HGPS cell (cell line): ENCODE measurements around a stretch of chr2.

DNA sequence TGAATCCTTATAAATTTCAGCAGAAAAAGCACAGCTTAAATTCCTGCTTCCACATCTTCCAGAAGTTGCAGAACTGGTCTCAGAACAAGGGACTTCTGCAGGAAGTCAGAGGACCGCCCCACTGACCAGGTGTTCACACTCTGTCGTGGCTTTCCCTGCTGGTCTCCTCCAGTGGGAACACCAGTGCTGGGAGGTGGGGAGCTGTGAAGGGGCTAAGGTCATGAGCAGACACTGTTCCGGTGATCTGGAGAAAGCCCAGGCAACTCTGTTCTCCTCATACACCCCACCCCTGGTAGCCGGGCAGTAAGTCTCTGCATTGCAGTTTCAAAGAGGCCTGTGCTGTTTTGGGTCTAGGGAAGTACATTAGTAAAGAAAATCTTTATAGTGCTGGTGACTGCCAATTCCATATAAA is 3.4 kb downstream of the FAM110C start:
- RRBS, result 49% methylated on average over 2 of the region's 4 CpGs

- RRBS, result no CpG with 5 or more reads among the region's 4 CpGs
Observed at GRCh38 chr2:180162-180787, 83.6 kb downstream of the SH3YL1 start.

GRCh38 chr2:285558-286344 is 2.1 kb downstream of the ALKAL2 start:
- RRBS, result no CpG with 5 or more reads among the region's 8 CpGs

- RRBS, result no CpG with 5 or more reads among the region's 16 CpGs
Observed at GRCh38 chr2:545609-546153, 131.5 kb downstream of the TMEM18 start.

GRCh38 chr2:634524-634974 is 42.7 kb downstream of the TMEM18 start:
- RRBS, result no CpG with 5 or more reads among the region's 9 CpGs

- RRBS, result no CpG with 5 or more reads among the region's 11 CpGs
Observed at GRCh38 chr2:672992-673473, 4.2 kb downstream of the TMEM18 start.

GRCh38 chr2:674571-675609 is 2.3 kb downstream of the TMEM18 start:
- RRBS, result no CpG with 5 or more reads among the region's 17 CpGs

- RRBS, result 83% methylated on average over 1 of the region's 16 CpGs
Observed at GRCh38 chr2:855084-855734, 95.4 kb upstream of the SNTG2 start.

- RRBS, result no CpG with 5 or more reads among the region's 12 CpGs
Observed at GRCh38 chr2:1613596-1614332, 130.6 kb downstream of the PXDN start.

DNA sequence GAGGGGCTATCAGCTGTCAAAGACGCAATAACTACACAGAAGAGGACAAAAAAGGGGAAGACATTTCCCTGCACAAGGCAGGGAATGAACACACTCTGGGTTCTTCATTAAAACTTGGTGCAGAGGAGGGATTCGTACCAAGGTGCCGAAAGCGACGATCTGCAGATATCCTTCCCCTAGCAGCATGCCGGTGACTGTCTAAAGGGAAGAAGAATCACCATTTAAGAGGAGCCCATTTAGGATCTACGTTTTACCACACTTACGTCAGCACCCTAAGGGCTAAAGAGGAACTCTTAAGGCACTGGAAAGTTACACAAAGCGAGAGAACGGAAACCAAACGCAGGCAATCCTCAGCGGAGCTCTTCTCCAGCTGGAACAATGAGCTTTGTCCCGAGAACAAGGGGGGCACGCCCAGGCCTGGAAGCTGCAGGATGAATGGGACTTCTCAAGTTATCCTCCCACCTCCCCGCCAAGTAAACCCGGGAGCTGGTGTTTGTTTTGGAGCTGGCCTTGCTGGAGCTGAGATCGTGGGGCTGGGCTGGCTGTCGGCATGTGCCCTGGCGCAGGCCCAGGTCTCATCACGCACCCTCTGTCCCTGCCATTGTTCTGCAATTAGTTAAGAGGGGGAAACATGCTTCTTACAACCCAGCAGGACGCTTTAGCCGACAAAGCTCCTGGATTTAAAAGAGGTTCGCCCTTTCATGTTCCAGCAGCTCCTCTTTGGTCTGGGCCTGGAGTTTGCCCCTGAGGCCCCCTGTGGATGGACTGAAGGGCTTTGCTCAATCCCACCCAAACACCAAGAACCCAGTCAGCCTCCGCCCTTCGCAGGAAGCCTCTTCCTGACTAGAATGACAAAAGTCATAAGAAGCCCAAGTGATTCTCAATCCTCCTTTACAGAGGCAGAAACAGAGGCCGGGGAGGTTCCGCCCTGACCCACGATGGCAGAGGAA is 36.4 kb downstream of the PXDN start:
- RRBS, result no CpG with 5 or more reads among the region's 28 CpGs

GRCh38 chr2:1828443-1829084 is 84.2 kb upstream of the PXDN start:
- RRBS, result no CpG with 5 or more reads among the region's 6 CpGs

- RRBS, result no CpG with 5 or more reads among the region's 6 CpGs
Observed at GRCh38 chr2:1990724-1991093, 246.4 kb upstream of the PXDN start.

DNA sequence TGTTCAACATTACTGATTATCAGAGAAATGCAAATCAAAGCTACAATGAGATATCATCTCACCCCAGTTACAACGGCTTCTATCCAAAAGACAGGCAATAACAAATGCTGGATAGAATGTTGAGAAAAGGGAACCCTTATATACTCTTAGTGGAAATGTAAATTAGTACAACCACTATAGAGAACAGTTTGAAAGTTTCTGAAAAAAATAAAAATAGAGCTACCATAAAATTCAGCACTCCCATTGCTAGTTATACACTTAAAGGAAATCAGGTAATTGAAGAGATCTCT is 81.2 kb downstream of the MYT1L start:
- RRBS, result no CpG with 5 or more reads among the region's 1 CpG

DNA sequence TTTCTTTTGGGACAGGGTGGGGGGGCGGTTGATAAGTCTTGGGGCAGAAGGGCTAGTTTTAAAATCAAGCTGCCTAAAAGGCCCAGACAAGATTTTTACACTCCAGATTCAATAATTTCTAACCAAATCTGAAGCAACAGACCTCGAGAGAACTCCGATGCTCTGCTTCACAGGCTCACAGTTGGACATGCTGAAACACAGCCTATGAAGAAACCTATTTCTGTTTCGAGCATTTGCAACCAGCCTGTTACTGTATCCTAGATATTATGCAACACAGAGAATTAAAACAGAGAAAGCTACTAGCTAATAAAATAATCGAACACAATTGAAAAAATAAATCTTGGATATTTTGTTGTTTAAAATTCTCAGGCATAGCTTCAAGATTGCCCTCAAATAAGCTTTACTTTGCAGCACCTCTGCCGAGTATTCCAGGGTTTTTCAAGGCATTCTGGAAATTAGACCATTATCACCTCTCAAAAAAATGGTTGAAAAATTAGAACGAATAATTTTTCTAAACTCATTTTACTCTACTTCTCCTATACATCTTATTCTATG is 1.4 kb upstream of the MYT1L start:
- RRBS, result no CpG with 5 or more reads among the region's 7 CpGs

- RRBS, result no CpG with 5 or more reads among the region's 11 CpGs
Observed at GRCh38 chr2:3300441-3301018, 77.1 kb downstream of the EIPR1 start.

GRCh38 chr2:3303442-3304080 is 74.1 kb downstream of the EIPR1 start:
- RRBS, result 5% methylated on average over 13 of the region's 27 CpGs

GRCh38 chr2:3324862-3325224 is 52.8 kb downstream of the EIPR1 start:
- RRBS, result no CpG with 5 or more reads among the region's 8 CpGs

- RRBS, result 94% methylated on average over 5 of the region's 14 CpGs
Observed at GRCh38 chr2:3422037-3422677, 42.7 kb downstream of the TRAPPC12 start.

DNA sequence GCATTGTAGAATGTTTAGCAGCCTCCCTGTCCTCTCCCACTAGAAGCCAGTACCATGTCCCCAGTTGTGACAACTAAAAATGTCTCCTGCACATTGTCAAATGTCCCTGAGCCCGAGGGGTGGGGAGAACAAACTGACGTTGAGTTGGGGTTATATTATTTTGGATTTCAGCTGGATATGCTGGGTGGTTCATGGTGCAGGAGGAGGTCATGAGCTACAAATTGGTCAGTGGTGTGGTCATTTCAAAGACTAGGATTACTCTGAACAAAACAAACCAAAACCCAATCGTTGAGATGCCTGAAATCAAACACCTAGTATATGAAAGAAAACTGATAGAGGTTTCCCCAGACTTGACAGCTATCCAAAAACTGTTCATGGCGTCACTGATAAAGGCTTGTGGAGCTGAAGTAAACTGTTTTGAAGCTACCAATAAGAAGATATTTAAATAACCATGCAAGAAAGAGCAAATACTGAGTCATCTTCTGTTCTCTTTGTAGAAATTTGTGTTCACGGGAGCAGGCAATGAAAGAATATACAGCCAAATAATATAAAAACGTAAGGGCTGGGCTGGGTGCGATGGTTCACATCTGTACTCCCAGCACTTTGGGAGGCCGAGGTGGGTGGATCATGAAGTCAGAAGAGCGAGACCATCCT is 7.6 kb upstream of the COLEC11 start:
- RRBS, result no CpG with 5 or more reads among the region's 9 CpGs

- RRBS, result no CpG with 5 or more reads among the region's 7 CpGs
Observed at GRCh38 chr2:3694782-3695478, 8.4 kb upstream of the DCDC2C start.